Non-pigmented ciliary epithelial cell (primary cell): ENCODE data around the gene ASTN1.

DNA sequence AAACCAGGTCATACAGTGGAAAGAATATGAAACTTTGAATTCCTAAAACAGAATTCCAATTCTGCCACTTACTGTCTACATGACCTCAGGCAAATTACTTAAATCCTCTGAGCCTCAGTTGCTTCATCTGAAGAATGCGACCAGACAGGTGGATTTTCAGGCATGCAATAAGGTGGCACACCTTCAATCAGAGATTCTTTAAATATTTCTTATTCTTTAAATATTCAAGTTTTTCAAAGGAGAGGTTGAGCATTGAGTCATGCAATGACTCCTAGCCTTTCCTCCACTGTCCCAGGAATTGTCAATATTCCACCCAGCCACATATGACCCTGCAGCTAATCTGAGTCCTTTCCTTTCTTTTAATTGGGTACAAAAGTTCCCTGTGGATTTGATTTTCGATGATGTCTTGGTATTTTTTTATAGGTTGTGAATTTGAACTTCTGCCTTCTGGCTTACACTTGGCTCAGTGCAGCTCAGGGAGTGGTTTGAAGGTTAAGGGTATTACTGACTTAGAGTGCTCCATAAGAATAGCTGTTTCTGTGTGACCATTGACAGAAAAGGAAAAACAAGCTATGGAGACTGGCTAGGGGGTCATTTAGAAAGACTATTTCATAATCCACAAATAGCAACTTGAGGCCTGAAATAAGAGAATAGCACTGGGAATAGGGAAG, 52.2 kb upstream of the PRDX6 start:
- RRBS: no CpG with 5 or more reads among the region's 2 CpGs

DNA sequence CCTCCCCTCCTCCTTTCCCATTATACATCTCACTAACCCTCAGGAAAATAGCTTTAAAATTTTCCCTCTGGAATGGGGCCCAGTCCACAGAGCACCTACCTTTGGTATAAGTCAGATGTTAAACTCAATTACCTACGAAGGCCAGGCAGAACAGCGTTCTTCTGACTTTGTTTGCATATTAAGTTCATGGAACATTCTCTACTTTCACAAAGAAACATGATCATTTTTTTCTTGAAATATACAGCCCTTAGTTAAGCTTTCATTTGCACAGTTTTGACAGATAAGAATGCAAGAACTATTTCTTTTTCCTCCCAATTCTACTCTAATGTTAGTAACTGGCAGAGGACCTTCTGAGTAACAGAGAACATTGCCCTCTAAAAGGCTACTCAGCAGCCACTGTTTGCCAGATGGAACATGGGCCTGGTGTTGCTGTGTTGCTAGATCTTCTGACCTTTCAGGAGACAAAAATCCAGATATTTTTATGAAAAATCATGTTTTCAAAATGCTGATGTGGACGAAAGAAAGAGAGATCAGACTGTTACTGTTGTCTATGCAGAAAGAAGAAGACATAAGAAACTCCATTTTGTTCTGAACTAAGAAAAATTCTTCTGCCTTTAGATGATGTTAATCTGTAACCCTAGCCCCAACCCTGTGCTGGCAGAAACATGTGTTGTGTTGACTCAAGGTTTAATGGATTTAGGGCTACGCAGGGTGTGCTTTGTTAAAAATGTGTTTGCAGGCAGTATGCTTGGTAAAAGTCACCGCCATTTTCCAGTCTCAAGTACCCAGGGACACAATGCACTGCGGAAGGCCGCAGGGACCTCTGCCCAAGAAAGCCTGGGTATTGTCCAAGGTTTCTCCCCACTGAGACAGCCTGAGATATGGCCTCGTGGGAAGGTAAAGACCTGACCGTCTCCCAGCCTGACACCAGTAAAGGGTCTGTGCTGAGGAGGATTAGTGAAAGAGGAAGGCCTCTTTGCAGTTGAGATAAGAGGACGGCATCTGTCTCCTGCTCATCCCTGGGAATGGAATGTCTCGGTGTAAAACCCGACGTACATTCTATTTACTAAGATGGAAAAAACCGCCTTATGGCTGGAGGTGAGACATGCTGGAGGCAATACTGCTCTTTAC, 2.9 kb upstream of the PRDX6 start:
- RRBS: no CpG with 5 or more reads among the region's 14 CpGs

DNA sequence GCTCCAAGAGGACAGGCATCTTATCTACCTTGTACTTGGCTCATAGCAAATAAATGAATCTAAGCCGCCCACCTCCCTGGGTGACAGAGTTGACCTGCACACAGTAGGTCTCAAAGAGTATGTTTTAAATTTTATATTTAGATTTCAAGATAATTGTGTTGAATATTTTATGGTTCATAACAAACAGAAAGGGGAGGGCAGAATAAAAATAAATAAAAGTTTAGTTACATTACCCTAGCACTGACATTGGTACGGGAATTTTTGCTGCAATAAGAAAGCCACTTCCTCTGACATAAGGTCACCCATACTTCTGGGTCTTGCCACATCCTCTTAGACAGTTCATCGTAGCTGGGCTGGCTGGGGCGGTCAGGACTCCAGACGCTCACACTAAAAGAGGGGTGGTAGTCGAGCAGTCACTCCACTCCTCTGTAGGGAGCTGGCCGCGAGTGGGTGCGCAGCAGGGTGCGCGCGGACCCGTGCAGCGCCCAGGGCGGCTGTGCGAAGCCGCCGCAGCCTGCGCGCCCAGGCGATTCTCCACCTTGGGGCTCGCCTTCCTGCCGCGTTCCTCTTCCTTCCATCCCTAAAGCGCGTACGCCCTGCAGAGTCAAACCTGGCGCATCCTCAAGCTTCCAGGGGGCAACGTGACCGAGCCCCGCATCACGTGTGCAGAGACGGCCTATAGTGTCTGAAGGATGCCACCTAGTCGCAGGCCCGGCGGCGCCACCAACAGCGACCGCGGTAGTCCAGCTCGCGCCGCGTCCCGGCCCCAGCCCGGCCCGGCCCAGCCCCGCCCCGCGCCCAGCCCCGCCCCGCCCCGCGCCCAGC, 524 bp upstream of the PRDX6 start:
- RRBS: 2% methylated on average over 17 of the region's 54 CpGs

- RRBS: no CpG with 5 or more reads among the region's 6 CpGs
Measured at GRCh38 chr1:173485266-173485737, 8.2 kb downstream of the PRDX6 start.

- RRBS: no CpG with 5 or more reads among the region's 7 CpGs
Measured at GRCh38 chr1:173859323-173860439, 8.5 kb upstream of the ZBTB37 start.

DNA sequence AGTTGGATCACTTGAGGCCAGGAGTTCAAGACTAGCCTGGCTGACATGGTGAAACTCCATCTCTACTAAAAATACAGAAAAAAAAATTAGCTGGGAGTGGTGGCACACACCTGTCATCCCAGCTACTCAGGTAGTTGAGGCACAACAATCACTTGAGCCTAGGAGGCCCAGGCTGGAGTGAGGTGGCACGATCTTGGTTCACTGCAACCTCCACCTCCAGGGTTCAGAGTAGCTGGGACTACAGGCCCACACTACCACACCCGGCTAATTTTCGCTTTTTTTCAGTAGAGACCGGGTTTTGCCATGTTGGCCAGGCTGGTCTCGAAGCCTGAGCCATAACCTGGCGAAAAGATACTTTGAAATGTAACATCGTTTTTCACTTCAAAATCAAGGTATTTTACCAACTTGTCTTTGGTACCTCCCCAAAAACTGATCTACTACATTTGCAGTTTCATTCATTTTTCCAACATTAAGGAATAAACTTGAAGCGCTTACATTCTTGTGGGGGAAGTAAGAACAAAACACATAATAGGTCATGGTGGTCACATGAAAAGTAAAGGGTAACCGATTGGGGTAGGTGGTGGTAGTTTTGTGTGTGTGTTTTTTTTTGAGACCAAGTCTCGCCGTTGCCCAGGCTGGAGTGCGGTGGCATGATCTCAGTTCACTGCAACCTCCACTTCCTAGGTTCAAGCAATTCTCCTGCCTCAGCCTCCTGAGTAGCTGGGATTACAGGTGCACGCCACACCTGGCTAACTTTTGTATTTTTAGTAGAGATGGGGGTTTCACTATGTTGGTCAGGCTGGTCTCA, 6.3 kb upstream of the ZBTB37 start:
- RRBS: no CpG with 5 or more reads among the region's 13 CpGs

GRCh38 chr1:174265136-174265839, 106.0 kb downstream of the RABGAP1L start:
- RRBS: no CpG with 5 or more reads among the region's 1 CpG

DNA sequence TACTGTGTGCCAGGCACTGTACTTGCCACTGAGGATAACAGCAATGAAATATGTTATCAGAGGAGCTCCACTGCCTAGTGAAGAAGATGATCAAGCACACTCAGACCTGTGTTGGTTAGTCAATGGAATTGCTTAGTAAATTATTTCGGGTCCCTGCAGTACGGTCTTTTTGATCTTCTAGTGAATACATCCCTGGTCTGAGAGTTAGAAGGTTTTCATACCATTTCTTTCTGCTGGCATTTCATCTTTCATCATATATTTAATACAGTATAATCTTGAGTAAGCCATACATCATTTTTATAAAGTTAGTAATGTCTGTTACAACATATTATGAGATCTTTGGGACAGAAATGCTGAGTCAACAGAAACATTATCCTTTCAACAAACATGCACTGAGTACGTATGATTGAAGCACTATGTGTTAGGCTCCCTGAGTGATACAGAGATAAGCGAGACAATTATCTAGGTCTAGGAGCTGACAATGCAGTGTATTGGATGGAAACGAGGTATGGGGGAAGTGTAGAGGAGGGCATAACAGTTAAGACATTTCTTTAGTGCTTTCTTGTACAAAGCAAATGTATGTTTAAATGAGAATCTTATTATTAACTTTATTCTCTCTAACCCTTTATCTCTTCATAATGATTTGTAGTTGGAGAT, 19.8 kb upstream of the GPR52 start:
- RRBS: no CpG with 5 or more reads among the region's 5 CpGs

- RRBS: no CpG with 5 or more reads among the region's 4 CpGs
Measured at GRCh38 chr1:174680593-174681067, 232.9 kb downstream of the GPR52 start.

- RRBS: no CpG with 5 or more reads among the region's 9 CpGs
Measured at GRCh38 chr1:174800157-174800576, 199.6 kb upstream of the CACYBP start.

GRCh38 chr1:174848399-174849043, 151.2 kb upstream of the CACYBP start:
- RRBS: no CpG with 5 or more reads among the region's 22 CpGs

DNA sequence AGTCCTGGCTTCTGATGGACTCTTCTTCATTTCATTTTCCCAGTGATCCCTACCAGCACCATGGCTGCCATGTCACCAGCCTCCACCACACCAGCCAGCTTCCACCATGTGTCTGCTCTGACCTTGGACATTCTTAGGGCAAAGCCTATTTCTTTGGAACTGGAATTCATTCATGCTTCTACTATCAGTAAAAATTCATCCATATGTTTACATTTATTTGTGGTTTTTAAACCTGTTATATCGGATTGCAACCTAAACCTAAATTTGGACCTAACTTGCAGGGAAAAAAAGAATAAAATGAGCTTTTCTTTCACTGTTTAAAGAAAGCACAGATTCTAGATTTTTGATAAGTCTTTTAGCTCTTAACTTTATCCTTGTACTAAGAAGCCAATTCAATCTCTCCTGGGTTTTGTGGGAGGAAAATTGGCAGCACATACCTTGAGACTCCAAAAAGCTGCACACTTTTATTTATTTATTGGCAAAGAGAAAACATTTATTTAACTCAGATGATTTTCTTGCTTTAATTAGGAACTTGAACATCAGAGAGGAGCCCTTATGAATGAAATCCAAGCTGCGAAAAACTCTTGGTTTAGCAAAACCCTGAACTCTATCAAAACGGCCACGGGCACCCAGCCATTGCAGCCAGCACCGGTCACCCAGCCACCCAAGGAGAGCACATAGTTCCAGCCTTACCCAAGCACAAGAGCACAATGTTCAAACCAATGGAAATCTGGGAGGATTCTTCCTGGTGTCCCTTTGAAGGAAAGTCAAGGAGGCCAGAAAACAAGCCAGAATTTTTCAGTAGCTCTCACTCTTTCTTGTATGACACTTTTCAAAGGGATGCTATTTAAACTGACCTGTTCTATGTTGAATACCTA, 10.2 kb upstream of the CACYBP start:
- RRBS: no CpG with 5 or more reads among the region's 5 CpGs

- RRBS: no CpG with 5 or more reads among the region's 4 CpGs
Measured at GRCh38 chr1:175044222-175044463, 20.9 kb upstream of the MRPS14 start.

GRCh38 chr1:175188810-175189625, 3.6 kb downstream of the KIAA0040 start:
- RRBS: no CpG with 5 or more reads among the region's 2 CpGs

- RRBS: no CpG with 5 or more reads among the region's 5 CpGs
Measured at GRCh38 chr1:175839807-175840150, 96.4 kb upstream of the TNR start.

DNA sequence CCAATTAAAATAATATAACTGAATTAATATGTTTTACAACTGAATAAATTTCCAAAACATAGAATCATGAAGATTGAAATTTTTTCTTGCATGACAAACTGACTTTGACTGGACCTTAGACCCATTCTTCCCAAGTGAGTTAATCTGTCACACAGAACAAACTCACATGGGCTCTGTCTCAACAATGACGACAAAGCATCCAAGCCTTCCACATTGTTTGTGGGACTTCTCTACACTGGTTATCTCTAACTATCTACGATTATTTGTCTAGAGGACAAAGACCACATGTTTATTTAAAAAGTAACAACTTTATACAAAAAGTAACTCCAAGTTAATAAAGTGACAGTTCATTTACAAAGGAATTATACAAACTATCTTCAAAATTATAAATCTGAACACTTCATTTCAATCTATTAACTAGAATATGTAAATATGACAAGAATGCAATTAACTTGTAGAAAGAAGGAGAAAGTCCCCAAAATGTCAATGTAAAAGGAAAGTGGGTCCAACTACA, 56.7 kb downstream of the COP1 start:
- RRBS: no CpG with 5 or more reads among the region's 2 CpGs

- RRBS: no CpG with 5 or more reads among the region's 3 CpGs
Measured at GRCh38 chr1:176692256-176692622, 229.3 kb downstream of the PAPPA2 start.

DNA sequence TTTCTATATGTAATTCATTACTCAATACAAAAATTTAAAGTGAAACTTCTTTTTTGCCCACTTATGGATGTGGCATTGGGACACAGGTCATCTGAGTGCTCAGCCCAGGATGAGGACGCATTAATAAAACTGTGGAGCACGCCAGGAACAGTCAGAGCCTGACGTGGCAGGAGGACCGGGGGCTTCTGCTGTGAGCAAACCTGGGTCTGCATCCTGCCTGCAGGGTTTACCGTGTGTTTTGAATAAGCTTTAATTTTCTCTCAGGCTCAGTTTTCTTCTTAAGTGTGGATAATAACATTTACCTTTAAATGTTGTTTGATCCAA, 323.5 kb downstream of the PAPPA2 start:
- RRBS: no CpG with 5 or more reads among the region's 5 CpGs

DNA sequence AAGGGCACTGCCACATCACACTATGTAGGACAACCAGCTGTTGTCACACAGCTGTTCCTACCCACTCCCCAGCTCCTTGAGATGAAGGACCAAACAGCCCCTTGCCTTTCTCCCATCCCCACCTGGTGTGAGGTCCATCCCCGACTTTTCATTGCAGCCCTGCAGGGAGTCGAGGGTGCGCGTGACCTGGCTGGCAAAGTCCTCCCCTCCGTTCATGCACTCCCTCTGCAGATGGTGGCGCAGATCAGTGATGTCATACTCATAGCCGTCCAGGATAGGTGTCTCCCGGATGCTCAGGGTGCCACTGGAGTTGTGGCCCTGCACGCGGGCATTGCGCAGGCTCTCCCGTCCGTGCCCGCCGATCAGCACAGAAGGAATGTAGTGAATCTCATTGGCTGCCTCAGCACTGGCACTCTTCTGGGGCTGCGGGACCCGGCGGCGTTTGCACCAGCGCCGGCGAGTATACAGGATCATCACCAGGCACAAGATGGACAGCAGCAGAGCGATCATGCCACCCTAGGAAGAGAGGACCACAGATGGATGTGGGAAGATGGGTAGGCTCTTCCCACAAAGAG, 132.1 kb downstream of the ASTN1 start:
- RRBS: no CpG with 5 or more reads among the region's 23 CpGs

DNA sequence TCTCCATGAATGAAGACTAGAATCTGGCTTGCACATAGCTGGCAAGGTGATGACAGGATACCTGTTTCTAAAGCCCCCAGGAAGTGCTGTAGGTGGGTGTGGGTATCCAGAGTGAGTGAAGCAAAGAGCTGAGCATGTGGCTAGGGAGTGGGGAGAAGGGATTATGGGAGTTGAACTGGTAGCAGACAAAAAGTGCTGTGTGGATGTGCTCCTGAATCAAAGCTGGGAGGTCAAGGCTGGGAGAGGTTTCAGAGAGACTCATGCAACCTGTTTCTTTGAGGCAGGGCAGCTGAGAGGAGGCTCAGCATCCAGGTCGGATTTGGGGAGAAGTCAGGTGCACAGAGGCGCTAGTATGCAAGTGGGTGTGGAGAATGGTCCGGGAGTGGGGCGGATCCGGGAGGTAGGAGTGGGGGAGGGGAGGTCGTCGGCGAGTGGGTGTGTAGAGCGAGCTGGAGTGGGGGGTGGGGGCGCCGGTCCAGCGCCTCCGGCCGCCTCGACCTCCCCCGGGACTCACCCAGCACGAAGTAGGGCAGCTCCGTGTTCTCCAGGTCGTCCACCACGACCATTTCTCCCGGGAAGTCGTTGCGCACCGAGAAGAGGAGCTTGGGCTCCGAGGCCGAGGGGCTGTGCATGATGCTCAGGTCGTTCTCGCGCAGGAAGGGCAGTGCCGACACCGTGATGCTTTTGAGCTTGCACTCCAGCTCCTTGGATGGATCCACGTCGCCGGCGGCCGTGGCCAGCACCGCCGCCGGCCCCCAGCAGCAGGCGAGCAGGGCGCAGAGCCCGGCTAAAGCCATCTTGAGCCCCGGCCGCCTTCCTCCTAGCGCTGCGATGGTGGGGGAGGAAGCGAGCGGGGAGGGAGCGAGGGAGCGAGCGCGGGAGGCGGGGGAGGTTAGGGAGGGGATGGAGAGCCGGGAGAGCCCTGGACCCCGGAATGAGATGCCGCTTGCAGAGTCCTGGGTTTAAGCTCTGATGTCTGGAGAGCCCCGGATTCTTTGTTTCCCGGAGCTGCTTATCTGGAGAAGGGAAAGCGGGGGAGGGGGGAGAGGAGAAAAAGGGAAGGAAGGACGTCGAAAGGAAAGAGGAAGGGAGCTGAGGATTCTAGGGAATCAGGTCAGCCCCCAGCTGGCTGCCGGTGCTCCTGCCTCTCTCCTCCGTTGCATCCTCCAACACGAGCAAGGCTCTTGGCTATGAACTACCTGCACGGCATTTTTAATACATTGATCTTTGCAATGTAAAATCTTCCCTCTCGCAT, at the start of gene ASTN1:
Gene ASTN1 (minus strand): TSS at position 833 of the 1,255 bp plus-strand sequence.
- RRBS: 2% methylated on average over 18 of the region's 66 CpGs